Amniotic epithelial cell (primary cell): Measurements from ENCODE around the gene C19orf53.

DNA sequence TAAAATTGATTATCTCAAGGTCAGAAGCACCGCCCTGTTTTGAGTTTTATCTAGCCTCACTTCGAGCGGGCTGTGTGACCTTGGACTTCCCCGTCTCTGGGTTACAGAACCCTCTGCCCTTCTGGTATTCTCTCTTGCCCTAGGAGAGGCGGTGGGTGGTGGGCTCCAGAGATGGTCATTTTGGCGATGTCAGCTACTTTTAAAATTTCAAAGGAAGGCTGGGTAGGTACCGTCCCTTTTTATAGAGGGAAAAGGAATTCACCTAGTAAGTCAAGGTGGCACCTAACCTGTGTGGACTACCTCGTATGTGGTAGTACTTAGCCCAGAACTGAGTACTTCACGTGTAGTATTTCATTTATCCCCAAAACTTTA lies 398 bp upstream of the FARSA start:
- RRBS = no CpG with 5 or more reads among the region's 9 CpGs

GRCh38 chr19:12995731-12996545 lies 663 bp downstream of the NFIX start:
- RRBS = 2% methylated on average over 4 of the region's 107 CpGs

DNA sequence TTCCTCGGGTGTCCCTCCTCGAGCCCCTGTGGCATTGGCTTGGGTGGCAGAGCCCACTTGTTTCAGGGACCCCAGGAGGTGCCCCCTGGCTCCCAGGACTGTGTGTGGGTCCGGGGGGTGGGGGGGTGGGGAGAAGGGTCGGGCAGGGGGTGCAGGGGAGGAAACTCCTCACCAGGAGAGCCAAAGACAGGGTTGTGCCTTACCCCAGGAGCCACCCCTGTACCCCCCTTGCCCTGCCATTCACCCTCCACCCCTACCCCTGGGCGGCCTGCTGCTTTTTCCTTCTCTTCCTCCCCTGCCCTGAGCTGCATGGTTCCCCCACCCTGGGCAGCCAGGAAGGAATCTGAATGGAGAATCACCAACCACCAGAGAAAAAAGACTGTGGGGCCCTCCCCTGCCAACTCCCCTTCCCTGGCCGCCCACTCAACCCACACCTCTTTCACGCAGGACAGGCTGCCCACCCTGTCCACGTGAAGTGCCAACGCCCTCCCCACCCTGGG lies 9.6 kb downstream of the STX10 start:
- RRBS = no CpG with 5 or more reads among the region's 9 CpGs

DNA sequence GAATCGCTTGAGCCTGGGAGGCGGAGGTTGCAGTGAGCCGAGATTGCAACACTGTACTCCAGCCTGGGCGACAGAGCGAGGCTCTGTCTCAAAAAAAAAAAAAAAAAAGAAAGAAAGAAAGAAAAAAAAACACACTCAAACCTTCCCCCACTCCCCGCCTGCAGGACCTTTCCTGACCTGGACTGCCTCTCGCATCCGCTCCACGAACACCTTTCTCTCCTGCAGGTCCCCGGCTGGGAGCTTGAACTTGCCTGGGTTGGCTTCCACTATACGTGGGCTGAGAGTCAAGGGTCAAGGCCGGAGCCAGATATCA lies 897 bp downstream of the STX10 start:
- RRBS = 5% methylated on average over 3 of the region's 12 CpGs

- RRBS = 85% methylated on average over 24 of the region's 67 CpGs
These were observed 56.8 kb downstream of the IER2 start for GRCh38 chr19:13206708-13207613.

DNA sequence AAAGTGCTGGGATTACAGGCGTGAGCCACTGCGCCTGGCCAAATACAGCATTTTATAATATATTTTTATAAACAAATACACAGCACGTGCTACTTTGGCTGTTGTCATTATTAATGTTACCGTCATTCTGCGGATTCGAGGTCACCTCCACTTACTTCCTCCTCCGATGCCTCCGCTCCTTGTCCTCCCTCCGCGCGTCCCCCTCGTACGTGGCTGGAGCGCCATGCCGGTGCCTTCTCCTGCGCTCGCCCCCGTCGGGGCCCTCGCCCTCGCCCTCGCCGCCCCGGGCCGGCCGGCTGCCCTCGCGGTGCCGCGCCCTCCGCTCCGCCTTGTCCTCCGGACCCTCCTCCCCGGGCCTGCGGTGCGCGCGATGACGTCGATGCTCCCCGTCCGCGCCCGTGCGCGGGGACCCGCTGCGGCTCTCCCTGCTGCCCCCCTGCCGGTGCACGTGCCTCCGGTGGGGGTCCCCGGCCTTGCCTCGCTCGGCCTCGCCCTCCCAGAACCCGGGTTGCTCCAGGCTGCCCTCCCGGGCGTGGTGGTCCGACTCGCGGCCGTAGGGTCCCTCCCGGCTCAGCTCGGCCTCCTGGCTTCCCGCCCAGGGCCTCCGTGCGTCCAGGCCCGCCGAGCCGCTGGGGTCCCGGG lies 148.3 kb downstream of the IER2 start:
- RRBS = 9% methylated on average over 47 of the region's 71 CpGs

- RRBS = no CpG with 5 or more reads among the region's 14 CpGs
These were observed 166.3 kb downstream of the CACNA1A start for GRCh38 chr19:13339899-13340395.

- RRBS = 60% methylated on average over 6 of the region's 14 CpGs
These were observed 93.7 kb upstream of the CACNA1A start for GRCh38 chr19:13599942-13600403.

DNA sequence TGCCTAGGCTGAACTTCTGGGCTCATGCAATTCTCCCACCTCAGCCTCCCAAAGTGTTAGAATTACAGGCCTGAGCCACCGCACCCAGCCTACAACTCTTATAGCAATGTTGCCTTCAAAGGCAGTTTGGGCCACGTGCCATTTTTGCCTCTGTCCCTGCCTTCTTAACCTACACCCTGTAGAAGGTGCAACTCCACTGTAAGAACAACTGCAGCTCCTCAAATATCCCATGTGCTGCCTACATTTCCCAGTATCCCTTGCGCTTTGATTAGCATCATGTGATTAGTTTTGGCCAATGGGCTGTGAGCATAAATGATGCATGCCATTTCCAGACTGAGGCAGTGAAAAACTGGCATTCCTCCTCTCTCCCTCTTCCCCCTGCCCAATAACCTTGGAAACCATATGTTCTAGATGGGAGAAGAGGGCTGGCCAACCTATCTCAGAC lies 58.6 kb upstream of the YJU2B start:
- RRBS = no CpG with 5 or more reads among the region's 3 CpGs

DNA sequence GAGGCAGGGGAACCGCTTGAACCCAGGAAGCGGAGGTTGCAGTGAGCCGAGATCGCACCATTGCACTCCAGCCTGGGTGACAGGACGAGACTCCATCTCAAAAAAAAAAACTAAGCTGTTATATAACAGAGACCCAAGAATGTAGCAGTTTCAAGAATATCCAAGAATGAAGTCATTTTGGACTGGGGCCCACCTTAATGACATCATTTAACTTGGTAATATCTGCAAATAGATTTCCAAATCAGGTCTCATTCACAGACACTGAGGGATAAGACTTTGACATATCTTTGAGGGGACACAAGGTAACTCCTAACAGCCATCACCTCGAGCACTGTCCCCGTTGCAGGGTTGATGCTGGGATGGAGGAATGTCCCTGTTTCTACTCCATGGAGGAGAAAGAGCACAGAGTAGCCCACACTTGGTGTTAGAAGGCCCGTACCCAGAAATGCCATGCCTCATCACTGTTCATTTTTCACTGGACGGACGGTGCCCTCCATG lies 19.8 kb upstream of the YJU2B start:
- RRBS = no CpG with 5 or more reads among the region's 10 CpGs

DNA sequence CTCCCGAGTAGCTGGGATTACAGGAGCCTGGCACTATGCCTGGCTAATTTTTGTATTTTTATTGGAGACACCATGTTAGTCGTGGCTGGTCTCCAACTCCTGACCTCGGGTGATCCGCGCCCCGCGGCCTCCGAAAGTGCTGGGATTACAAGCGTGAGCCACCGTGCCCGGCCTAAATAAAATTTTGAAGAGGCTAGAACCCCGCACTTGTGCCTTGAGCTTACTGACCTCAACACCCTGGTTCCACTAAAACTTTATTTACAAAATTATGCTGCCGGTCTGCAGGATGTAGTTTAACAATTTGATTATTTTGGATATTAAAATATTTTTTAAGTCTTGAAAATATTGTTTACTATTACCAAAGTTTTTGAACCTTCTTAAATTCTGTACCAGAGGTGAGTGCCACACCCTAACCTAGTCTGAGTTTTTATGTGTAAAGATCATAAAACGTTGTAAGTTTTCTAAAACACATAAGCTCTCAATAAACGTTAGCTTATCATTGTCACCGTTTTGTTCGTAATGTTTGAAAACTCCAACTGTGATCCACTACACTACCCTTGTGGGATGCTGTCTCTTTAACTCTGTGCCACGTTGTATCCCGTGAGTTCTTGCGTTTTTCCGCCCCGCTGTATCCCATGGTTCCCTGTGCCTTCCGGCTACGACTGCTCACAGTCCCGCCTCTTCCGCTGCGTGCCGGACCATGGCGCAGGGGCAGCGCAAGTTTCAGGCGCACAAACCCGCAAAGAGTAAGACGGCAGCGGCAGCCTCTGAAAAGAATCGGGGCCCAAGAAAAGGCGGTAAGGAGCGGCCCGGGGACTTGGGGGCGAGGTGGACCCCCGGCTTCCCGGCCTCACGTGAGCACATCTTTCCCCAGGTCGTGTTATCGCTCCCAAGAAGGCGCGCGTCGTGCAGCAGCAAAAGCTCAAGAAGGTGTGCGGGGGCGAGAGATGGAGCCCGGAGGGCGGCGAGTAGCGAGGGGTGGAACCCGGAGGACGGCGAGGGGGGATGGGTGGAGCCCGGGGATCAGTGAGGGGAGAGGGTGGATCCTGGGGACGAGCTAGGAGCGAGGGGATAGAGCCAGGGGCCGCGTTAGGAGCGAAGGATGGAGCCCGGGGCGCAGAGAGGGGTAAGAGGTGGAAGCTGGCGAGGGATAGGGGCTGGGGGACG lies at the start of gene C19orf53:
TSS of gene C19orf53 (plus strand) at position 679 of the 1,167 bp plus-strand sequence.
- RRBS = 2% methylated on average over 12 of the region's 67 CpGs

DNA sequence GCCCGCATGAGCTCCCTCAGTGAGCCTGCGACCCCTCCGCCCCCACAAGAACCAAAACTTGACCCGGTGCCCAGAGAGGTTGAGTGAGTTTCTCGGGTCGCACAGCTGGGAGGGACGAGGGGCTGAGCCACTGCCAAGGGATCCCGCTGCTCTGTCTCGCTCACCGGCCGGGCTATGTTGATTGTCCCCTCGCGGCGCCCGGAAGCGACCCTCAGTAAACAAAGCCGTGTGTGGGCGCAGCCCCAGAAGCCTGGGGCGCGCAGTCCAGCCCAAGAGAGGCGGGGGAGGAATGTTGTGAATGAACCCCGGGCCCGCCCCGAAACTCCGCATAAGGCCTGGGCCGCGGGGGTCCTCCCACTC lies 410 bp upstream of the ZSWIM4 start:
- RRBS = no CpG with 5 or more reads among the region's 27 CpGs

DNA sequence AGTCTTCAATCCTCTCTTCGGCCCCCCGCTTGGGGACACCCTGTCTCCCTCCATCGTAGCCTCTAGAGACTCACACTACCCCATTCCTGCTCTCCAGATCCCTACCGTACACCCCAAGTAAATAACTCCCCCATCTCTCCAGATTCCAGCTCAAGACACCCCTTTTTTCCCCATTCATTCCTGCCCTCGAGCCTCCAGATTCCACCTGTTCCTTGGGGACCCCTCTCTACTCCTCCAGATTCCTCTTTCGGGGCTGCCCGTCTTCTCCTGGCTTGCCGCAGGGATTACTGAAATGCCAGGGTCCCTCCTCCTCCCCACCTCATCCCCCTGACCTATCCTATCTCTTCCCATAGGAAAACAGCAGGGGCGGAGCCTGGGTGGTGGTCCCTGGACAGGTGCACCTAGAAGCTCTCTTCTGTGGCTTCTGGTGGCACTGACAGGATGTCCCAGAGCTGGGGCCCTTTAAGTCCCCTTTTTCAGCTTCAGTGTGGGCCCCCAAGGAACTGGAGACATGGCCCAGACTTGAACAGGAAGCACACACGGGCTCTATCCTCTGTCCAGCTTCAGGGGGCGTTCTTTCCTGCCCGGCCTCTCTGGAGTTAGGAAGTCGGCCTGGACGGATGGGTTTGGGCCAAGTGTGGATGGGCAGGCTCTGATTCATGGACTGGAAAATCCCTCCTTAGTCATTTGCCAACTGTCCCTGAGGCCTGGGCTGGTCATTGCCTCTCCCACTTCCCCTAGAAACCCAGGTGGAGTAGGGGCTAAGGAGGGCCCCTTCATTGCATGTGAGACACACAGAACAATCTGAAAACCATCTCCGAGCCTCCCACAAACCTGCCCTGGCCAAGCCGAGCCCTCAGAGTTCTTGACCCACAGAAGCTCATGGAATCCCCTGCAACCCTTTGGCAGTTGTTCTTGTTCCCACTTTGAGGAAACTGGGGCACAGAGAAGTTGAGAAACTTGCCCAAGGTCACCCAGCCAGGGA lies 1.3 kb downstream of the ZSWIM4 start:
- RRBS = no CpG with 5 or more reads among the region's 16 CpGs

- RRBS = 90% methylated on average over 2 of the region's 36 CpGs
These were observed 9.4 kb downstream of the ZSWIM4 start for GRCh38 chr19:13804543-13805232.

GRCh38 chr19:13830001-13831046 lies 35.1 kb downstream of the ZSWIM4 start:
- RRBS = 100% methylated on average over 1 of the region's 74 CpGs

DNA sequence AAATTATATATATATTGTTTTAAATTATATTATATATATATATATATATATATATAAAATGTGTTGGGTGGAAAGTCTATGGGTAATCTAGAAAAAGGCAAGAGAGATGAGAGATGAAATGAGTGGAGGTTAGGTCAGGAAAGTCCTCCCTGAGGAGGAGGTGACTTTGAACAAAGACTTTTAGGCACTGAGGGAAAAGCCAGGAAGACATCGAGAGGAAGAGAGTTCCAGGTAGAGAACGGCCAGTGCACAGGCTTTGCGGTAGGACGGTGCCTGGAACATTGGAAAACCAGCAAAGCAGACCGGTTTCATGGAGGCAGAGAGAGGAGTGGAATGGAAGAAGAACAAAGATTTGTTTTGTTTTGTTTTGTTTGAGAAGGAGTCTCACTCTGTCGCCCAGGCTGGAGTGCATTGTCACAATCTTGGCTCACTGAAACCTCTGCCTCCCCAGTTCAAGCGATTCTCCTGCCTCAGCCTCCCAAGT lies 31.2 kb upstream of the NANOS3 start:
- RRBS = no CpG with 5 or more reads among the region's 7 CpGs

DNA sequence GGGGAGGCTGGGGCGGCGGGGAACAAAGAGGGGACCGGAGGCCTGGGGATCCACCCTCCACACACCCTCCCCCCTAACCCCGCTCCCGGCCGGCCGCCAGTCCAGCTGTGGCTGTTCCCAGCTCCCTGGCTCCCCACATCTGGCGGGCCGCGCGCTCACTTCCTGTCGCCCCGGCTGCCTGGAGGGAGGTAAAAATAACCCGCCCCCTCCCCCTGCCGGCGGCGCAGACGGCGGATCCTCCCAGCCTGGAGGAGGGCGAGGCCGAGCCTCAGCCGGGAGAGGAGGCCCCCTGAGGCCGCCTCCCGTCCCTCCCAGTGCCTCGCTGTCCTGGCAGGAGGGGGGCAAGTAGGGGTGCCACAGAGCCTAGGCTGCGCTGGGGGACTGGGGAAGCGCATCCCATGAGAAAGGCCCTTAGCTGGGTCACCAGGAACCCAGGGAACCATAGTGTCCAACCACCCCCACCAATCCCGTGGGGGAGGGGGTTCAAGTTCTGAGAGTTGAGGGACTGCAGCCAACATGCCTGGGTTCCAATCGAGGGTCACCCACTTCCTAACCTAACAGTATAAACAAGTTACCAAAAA lies 29.2 kb upstream of the NANOS3 start:
- RRBS = 2% methylated on average over 19 of the region's 29 CpGs

GRCh38 chr19:13848758-13849815 lies 27.8 kb upstream of the NANOS3 start:
- RRBS = 80% methylated on average over 2 of the region's 19 CpGs

GRCh38 chr19:13973960-13974615 lies 21.8 kb downstream of the DCAF15 start:
- RRBS = no CpG with 5 or more reads among the region's 20 CpGs

DNA sequence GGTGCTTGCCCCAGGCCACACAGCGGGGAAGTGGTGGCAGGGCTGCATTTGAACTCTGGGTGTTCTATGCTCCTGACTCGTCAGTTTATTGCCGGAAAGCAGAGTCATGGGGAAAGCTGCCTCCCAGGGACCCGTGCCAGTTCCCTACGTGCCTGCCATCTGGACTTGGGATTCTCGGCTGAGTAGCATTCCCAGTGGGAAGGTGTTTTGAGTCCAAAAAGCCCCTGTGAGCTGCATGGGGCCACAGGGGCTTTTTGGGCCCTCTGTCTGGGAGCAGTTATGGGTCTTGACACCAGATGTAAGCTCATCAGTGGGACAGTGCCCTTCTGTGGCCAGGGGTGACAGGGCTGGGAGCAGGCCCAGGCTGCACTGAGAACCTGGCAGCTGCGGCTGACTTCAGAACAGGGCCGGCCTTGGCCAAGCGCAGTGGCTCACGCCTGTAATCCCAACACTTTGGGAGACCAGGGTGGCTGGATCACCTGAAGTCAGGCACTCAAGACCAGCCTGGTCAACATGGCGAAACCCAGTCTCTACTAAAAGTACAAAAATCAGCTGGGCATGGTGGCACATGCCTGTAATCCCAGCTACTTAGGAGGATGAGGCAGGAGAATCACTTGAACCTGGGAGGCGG lies 10.9 kb downstream of the RFX1 start:
- RRBS = no CpG with 5 or more reads among the region's 12 CpGs